ENCODE measurements around the genes CORO6 and NSRP1.

- PRO-cap = no peak
Measured at GRCh38 chr17:28871012-28871737, 16.4 kb downstream of the ERAL1 start.

DNA sequence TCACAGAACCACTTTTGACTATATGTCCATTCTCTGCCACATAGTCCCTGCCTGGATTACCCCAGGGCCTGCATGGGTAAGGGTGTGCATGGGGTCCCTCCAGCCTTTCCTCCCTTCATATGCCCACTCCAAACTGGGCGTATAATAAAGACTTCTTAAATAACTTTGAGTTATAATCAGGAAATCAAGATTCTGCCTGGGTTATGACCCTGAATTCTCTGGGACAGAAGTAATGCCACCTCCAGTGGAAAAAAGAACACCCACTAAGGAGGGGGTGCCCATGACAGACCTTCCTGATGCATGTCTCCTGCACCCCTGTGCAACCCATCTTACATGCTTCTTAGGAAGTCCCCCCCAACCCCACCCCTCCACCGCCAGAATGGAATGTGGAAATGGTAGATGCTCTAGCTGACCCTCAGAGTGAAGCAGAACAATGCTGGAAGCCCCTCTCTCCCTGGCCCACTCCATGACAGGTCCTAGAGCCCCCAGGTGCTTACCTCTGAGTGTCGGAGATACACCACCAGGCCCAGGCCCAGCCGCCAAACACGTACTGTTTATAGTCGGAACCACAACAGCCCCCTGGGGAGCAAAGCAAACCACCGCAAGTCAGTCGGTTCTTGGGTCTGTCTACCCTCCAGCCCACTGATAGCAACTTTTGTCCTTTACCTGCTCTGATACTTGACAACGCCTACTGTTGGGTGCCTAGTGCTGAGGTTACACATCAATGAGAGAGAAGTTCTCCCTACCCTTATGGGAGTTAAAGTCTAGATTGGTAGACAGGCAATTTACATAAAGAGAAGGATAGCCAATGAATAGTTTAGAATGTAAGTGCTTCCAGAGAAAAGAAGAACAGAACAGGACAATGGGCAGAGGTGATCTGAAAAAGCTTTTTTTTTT lies 8.8 kb downstream of the FLOT2 start:
- PRO-cap = no peak

DNA sequence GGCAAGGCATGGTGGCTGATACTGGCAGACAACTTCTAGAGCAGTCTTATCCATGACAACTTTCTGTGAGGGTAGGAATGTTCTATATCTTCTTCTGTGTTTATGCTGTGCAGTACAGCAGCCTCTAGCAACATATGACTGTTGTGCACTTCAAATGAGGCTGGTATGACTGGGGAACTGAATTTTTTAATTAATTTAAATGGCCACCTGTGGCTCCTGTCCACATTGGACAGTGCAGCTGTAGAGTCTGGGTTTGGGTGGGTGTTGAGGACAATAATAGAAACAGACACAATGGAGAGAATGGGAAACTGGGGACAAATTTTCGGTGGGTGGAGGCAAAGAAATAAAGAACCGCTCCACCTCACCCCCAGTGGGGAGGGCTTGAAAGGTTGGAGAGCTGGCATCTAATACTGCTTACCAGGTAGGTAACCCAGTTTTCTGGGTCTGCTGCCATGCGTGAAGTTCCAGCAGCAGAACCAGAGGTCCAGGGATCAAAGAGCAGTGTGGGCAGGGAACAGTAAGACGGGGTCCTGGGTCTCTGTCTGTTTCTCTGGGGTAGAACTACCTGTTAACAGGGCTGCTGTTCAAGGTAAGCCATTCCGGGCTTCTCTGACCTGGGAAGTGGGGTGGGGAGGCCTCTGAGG lies 5.9 kb downstream of the FLOT2 start:
- PRO-cap = no peak

- PRO-cap = no peak
Measured at GRCh38 chr17:29108624-29109150, 65.7 kb downstream of the PIPOX start.

DNA sequence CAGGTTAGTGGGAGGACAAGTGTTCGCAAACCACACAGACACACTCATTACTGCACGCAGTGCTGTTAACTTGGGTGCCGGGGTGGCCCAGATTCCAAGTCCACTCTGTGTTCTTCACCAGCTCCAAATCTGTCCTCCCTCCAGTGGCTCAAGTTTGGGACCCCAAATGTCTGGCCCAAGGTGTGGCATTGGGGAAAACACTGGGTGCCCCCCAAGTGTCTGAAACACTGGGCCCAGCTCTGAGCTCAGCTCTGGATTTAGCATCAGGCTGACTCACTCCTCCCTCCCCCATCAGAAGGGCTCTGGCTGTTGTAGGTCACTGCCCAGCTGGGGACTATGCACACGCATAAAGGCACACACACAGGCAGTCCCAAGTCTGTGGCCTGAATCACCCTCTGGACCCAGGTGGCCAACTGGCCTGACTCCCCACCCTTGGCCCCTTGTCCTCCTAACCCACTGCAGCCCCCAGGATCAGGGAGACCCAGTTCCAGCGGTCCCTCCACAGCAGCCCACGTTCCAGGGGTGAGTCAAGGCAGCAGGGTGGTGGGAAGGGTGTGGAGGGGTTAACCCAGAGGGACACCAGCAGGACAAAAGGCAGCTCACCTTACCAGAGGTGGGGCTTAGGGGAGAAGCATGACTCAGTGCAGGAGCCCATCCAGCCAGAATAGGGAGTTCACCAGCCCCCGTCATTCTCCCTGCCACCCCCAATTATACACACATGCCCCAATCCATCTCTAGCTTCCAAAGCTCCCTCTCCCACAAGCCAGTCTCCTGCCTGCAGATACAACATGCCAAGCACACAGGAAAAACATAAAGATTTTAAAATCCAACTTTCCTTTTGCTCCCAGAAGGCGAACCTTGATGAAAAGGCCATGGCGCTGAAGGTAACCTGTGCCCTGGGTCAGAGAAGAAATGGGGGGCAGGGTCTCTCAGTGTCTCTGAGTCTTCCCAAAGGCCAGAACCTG lies 47.0 kb downstream of the MYO18A start:
- PRO-cap = no peak

GRCh38 chr17:29154748-29155941 lies 25.1 kb downstream of the MYO18A start:
- PRO-cap = no peak

GRCh38 chr17:29289939-29290289 lies 4.0 kb downstream of the NUFIP2 start:
- PRO-cap = no peak

- PRO-cap = no peak
Measured at GRCh38 chr17:29489488-29489918, 77.3 kb downstream of the ABHD15 start.

DNA sequence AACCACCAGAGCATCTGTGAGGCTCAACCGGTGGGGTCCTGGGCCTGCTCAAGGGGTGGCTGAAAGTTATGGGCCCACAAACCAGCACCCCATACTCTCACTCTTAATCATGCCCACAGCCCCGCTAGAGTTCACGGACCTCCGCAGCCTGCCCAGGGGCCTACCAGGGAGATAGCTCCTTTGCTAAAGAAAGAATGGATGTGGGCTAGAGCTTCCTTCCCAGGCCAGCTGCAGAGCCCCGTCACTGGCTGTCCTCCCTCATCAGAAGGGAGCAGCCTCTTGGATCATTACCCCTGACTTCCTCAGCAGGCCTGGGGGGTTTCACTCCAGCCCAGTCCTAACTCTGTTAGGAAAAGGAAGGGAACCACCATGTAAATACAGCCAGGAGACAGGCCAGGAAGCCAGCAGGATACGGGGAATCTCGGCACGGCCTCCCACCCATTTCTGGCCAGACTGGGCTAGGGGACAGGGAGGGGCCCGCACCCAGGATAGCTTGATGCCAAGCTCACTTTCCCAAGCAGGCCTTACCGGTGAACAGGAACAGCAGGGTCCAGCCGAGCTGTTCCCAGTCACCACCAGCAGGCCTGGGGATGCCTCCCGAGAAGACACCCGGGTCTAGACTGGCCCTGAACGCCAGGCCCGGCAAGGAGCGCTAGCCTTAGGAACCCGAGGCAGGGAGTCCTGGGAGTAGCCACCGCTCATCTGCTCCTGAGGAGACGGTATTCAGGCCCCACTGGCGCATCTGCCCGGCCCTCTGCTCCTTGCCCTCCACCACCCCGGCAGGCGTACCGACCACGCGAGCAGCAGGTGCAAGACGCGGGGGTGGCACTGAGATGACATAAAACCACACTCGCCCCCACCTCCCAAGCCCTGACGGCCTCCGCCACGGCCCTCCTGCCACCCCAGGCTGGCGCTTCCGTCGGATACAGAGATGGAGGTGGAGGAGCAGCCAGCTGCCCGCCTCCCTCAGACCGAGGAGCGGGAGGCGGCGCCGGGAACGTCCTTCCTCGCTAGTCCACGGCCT lies 1.0 kb downstream of the GIT1 start:
- PRO-cap = bidirectional peak, plus-strand start at position 922 of the sequence, minus-strand start at position 744 of the sequence

DNA sequence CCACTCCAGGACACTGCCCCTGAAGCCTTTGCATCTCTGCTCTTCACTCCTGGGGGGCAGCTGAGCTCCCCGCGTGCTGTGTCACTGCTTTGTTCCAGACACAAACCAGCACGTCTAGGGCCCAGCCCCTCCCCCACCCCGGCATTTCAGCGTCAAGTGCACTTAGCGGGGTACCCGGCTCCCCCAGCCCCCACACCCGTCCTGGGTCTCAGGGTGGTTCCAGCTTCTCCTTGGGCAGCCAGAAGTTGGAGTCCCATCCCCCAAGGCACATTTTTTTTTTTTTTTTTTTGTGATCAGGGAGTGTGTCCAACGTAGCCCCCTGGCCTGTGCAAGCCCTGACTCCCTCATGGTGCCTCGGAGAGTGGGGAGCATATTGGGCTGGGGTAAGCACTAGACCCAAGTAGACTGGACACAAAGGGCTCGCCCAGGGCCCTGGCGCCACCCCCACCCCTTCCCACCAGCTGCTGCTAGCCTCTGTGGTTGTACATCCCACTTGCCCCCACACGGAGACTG lies 8.7 kb downstream of the CORO6 start:
- PRO-cap = no peak

DNA sequence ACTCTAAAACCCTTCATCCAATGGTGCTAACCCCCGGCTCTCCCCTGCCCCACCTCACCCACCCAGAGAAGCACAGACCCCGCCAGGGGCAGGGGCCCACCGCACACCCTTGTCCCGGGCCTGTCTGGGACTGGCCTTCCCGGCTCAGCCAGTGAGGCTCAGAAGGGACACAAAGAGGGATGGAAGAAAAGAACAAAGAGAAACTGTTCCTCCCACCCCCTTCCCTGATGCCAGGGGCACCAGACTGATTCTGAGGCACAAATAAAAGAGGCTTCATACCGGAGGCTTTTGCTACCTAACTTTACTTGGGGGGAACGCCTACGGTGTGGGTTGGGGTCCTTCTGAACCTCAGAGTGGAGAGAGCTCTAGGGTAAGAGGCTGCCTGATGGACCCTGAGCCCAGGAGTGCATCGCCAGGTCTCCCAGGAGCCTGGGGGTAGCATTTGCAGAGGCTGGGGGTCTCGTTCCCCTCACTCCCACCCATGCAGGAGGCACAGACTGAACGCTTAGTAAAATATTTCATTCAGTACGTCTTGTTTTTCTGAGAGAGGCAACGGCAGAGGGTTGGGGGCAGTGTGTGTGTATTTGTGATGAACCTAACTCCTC lies 8.1 kb downstream of the CORO6 start:
- PRO-cap = no peak

GRCh38 chr17:29622305-29623383 lies at the start of gene CORO6:
Gene CORO6, minus strand, starts transcription at chr17:29622912.
- PRO-cap = bidirectional peak, plus-strand start at chr17:29622999, minus-strand start at chr17:29622859

GRCh38 chr17:29629849-29630807 lies 7.4 kb upstream of the CORO6 start:
- PRO-cap = no peak

DNA sequence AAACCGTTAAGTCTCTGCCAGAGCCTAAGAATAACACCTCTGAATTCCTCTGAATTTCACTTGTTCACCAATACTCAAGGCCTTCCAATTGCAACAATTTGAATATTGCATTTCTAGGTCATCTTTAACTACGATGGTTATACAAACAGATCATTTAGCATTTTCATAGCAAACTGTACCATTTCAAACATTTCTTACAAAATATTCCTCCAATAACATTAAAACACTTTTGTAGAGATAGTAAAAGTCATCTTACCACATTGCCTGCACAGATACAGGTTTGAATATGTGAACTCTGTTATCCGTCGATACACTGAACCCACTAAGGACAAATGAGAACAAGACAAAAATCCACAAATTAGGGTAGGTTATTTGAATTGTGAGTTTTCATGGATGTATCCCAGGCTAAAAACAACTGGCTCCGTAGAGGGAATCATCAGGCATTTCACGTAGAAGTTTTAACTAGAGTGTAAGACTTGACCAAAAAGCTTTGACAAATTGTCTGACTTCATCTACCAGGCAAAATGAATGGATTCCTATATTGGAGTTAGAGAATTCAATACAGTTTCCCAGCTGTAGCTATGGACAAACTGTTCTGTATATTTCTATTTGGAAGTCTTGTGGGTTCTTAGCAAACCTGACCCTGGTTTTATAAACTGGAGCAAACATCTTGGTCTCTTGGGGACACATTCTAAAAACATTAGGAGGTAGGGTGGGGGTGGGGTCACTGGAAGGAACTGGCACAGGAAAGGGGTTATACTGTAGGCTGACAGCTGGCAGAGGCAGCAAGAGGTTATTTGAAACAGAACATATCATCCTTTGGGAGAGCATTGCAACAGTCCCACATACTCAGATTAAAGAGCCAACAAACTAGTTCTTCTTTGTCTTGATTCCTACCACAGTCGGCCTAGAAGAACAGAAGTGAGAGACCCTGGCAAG lies 54.1 kb upstream of the CORO6 start:
- PRO-cap = bidirectional peak, plus-strand start at position 805 of the sequence, minus-strand start at position 622 of the sequence

- PRO-cap = no peak
Measured at GRCh38 chr17:29917294-29917681, 12.7 kb downstream of the SSH2 start.

DNA sequence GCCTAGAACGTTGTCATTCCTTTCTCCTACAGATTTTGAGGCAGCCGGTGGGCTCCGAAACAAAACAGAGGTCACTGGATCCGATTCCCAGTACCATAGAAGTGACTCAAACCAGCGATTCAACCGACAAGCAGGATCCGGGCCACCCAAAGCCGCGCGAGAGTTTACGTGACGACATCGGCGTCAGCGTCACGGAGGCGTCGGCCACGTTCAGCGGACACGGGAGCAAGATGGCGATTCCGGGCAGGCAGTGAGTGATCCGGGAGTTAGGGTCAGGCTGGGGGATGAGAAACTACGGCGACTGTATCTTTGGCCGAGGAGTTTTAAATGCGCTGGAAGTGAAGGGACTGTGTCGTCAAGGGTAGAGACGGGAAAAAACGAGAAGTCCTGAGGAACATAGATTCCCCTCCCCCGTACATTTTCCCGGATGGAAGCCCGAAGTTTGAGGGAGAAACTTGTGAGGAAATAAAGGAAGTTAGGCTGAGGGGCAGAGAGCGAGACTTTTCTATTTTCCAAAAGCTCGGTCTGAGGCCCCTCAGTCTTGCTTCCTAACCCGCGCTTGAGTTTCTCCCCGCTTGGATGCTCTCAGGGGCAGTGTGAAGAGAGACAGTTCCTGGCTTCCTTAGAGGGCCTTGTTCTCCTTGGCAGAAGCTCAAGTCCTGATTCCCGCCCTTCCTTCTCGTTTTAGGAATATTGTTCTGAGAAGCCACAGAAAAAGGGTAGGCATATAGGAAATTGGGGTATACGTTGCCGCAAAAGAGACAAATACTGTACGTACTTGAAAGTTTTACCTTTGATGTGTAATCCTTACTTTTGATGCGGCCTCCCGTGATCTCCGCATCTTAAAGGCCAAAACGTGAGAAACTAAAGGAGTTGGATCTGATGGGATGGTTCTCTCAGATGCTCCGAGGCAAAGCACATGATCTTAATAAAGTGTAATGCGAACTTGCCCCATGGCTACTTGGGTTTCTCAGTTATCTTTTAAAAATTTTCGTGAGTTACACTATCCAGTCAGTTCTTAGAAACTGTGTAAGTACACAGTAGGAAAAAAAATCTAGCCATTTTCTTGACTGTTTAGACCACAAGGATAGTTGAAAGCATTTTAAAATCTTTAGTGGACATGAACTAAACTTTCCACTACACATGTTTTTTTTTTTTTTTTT lies at the start of gene NSRP1:
NSRP1 (plus strand) TSS at position 203 of the 1,163 bp plus-strand sequence.
- PRO-cap = bidirectional peak, plus-strand start at position 216 of the sequence, minus-strand start at position 103 of the sequence; bidirectional peak, plus-strand start at position 576 of the sequence, minus-strand start at position 577 of the sequence

GRCh38 chr17:30187908-30188296 lies 47.6 kb downstream of the SLC6A4 start:
- PRO-cap = no peak

- PRO-cap = no peak
Measured at GRCh38 chr17:30207704-30208234, 27.7 kb downstream of the SLC6A4 start.

DNA sequence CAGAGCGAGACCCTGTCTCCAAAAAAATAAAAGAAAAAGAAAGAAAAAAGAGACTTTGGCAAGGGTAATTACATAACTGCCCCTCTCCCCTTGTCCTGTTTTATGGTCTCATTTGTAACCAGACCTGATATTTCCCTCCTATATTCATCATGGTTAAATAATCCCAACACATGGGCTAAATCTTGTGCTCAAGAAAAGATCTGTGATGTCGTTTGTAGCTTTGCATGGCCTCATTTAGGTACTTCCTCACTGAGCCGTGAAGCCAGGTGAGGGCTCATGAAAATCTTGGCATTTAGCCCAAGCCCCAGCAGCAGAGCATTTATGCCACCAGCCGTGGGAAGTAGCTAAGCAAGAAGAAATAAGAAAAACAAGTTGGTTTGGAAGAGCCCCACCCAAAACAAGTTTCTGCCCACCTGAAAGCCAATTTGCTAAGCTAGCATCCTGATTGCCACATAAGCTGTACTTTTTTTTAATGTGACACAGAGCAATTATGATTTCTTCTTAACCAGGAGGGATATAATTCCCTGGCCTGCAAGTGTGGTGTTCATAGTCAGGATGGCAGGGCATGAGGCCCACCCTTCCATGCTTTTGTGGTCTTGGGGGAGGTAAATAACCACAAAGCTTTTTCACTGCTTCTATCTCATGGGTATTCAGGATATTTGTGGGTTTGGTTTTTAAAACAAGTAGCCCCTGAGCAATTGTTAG lies 10.6 kb downstream of the TMIGD1 start:
- PRO-cap = no peak

DNA sequence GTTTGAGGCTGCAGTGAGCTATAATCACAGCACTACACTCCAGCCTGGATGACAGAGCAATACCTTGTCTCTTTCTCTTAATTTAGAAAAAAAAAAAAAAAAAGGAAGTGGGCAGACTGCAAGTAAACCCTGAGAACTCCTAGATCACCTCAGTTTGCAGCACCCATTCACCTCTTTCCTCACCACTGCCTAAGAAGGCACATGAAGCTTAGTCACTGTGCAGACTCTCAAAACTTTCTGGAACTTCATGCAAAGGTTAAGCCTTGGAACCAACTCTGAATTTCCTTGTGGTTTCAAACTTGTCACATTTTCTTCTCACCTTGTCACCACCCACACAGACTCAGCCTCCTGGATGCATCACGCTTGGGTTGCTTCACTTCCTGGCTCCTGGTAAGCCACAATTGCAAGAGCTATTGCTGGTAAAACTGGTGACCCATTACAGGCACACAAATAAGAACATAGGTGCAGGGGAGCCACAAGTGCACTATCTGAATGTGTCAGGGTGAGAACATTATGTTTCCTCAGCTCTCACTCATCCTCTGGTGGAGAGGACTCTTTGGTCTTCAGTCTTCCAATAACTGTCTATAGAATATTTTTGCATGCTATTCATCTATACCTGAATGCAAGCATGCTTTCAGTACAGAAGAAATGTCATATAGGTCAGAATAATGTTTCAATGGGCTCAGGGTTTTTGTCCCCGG lies 14.9 kb upstream of the CPD start:
- PRO-cap = no peak